AG04450 (cell line): ENCODE measurements around a stretch of chr3.

- CAGE, long polyA plus RNA, result no peak
- RRBS, result no CpG with 5 or more reads among the region's 5 CpGs
These were observed 123.6 kb upstream of the TBL1XR1 start for GRCh38 chr3:177320802-177321363.

DNA sequence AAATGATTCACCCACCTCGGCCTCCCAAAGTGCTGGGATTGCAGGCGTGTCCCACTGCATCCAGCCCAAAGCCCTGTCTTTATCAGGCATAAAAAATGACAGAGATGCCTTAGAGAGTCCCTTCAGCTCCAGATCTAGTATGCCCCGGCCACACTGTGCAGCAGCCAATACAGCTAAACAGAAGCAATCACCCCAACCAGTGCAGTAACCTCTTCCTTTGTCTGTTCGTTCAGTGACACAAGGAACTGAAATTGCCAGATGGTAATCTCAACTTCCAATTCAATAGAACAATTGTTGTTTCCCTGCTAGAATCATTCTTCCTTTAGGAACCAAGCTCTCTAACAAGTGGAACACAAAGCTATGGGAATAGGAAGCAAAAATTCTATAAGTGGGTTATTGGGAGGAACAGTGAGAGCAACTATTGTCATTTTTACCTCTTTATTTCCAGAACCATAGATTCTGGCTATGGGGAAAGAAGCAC is 128.0 kb upstream of the TBL1XR1 start:
- CAGE, long polyA plus RNA, result no peak
- RRBS, result no CpG with 5 or more reads among the region's 4 CpGs

DNA sequence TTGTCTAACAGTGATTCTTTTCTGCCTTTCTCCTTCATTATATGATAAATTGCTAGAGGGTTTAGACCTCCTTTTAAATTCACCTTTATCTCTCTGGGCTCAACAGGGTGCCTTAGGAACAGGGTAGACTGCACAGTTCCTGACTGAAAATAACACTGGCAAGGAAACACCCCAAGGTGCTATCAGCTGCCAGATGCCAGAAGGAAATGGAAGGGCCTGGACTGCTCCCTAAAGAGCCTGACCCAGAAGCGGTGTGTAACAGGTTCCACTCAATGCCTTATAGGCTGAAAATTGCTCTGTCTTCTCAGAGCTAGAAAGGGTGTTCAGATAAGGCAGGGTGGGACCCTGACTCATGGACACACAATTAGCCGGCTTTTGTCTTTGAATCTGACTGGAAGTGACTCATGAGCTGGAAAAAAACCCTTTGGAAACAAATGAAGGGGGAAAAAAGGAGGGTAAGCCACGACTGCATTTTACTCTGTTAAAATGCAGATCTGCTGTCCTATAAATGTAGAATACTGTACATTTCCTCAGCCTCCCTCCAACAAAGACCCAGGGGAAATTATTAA is 160.1 kb upstream of the TBL1XR1 start:
- CAGE, long polyA plus RNA, result no peak
- RRBS, result no CpG with 5 or more reads among the region's 3 CpGs

DNA sequence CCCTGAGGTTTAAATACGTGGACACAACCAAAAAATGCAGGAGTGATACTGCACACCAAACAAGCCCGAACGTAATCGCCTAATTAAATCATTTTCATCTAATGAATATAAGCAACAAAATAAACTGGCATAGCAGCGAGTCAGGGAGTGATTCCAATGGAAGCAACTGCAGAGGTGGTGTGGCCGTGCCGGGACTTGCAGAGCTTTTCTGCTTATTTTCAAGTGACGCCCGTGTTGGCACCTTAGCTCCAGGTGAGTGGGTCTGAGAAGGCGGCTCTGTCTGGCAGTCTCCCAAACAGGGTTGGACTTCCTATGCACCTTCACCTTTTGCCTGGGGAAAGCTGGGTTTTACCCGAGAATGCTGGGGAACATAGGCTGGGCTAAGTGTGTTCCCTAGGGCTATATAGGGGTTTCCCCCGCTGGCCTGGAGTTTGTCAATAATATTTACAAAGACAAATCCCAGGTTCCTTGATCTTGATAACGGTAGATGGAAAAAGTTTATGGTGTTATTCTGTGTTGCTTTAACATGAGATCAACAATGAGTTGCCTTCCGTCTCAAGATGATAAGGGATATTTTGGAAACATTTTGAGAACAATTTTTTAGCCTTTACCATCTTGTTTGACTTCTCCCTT is 179.9 kb upstream of the TBL1XR1 start:
- CAGE, long polyA plus RNA, result no peak
- RRBS, result no CpG with 5 or more reads among the region's 14 CpGs

GRCh38 chr3:177447872-177448395 is 250.7 kb upstream of the TBL1XR1 start:
- CAGE, long polyA plus RNA, result no peak
- RRBS, result no CpG with 5 or more reads among the region's 3 CpGs

GRCh38 chr3:177574255-177574772 is 377.0 kb upstream of the TBL1XR1 start:
- CAGE, long polyA plus RNA, result no peak
- RRBS, result no CpG with 5 or more reads among the region's 6 CpGs

DNA sequence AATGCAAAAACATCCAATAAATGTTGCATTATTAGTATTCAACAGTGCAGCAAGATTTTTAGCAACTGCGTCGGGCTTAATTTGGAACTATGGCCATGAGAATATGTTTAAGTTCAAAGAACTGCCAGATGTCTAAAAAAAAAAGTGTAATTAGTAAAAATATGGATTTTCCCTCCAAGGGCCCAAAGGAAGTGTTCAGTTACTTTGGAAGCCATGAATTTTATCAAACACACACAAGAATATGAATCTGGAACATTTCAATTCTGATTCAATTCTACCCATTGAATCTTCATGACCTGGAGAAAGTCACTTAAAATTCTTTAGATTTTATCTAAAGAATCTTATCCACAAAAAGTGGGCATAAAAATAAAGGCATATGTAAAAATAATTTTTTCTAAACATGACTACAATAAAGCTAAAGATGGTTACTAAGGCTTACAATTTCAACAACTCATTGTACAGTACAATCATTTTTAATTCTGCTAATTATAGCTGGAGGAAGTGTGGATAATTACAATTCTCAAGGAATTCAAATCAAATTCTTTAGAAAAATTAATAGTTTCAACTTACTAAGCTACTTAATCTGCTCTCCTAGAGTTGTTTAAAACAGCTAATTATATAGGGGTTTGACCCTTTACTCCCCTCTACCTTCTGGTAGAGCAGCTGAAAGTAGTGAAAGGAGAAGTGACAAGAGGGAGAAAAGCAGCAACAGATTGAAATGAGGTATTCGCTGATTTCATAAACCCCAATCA is 53.1 kb downstream of the ZMAT3 start:
- CAGE, long polyA plus RNA, result no peak
- RRBS, result no CpG with 5 or more reads among the region's 3 CpGs

GRCh38 chr3:179438694-179439575 is 12.3 kb downstream of the GNB4 start:
- CAGE, long polyA plus RNA, result no peak
- RRBS, result no CpG with 5 or more reads among the region's 7 CpGs

DNA sequence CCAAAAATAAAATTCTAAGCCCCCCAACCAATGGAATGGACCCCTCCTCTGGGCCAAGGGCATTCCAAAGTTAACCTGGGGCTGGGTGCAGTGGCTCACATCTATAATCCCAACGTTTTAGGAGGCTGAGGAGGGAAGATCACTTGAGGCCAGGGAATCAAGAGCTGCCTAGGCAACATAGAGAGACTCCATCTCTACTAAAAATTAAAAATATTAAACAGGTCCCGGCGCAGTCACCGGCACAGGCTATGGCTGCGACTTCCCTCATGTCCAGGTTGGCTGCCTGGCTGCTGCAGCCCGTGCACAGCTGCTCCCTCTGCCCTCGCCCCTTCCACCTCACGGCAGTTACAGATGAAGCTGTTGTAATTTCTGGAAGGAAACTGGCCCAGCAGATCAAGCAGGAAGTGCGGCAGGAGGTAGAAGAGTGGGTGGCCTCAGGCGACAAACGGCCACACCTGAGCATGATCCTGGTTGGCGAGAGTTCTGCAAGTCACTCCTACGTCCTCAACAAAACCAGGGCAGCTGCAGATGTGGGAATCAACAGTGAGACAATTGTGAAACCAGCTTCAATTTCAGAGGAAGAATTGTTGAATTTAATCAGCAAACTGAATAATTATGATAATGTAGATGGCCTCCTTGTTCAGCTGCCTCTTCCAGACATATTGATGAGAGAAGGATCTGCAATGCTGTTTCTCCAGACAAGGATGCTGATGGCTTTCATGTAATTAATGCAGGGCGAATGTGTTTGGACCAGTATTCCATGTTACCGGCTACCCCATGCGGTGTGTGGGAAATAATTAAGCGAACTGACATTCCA is 13.0 kb upstream of the GNB4 start:
- CAGE, long polyA plus RNA, result no peak
- RRBS, result no CpG with 5 or more reads among the region's 17 CpGs

DNA sequence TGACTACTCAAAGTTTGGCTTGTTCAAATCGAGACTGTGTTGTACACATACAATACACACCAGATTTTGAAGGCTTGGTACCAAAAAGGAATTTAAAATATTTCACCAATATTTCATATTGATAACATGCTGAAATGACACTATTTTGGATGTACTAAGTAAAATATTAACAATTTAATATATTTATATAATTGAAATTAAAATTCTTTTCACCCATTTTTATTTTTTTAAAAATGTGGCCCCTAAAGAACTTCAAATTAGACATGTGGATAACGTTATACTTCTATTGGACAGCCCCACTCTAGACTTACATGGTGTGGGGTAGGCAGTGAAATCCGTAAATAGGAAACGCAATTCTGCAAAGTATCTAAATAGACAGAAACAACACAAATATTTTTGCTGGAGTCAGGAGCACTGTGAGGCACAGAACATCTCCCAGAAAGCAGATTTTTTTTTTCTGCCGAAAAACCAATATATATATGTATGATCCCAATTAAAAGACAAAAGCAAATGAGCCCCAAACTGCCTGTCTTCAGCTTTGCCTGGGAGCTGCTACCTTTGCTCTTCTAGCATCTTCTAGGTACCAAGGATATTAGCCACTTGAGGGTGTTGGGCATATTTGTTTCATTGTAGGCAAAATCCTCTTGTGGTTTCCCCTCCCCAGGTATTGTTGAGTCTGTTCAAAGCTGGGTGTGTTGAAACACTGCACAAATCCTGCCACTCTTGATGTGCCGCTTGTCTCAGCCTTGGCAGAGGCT is 135.8 kb downstream of the USP13 start:
- CAGE, long polyA plus RNA, result no peak
- RRBS, result no CpG with 5 or more reads among the region's 6 CpGs

DNA sequence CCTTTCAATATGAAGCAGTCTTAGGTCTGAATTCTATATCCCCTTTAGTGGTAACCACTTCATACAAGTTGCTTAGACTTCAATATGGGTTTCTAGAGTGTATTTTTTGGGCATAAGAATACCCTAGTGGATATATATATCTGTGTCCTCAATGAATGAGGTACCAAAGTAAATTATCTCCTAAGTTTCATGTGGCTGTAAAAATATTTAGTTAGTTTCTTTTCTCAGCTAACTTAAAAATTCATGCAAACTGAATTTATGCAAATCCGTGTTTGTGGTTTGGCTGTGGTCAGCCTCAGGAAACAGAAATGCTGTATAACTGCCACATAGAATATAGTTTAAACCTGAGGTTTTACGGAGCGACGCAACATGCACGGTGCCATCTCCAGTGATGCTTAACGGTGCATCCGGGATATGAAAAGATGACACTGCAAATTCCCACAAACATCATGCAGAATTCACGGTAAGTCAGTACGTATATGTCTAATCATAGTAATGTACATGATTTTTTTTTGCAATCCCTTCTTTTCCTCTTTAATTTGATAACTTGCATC is 80.3 kb downstream of the PEX5L start:
- CAGE, long polyA plus RNA, result no peak
- RRBS, result no CpG with 5 or more reads among the region's 9 CpGs

DNA sequence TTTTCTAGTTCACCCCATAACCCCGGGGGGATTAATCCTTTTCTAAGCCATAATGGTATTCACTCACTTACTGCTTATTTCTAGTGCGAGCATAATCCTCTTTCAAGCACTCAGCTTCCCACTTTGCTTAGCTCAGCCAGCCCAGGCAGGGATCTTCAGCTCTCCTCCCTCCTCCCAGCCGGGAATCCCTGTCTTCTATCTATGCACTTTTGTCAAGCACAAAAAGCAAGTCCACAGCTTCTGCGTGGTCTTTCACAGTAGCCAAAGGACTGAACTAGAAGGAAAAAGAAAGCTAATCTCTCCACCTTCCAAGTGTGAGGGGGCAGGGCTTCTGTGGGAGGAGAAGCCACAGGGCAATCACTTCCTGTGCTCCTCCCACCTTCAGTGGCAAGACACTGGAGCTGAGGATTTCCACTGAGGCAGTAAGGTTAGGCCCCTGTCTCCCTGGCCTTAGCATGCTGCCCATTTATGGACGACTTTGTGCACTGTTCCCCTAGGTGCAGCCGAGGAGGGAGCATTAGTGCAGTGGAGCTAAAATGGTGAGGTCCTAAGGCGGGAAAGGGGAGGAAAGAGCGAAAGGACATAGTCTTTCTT is 62.7 kb downstream of the PEX5L start:
- CAGE, long polyA plus RNA, result no peak
- RRBS, result no CpG with 5 or more reads among the region's 8 CpGs

DNA sequence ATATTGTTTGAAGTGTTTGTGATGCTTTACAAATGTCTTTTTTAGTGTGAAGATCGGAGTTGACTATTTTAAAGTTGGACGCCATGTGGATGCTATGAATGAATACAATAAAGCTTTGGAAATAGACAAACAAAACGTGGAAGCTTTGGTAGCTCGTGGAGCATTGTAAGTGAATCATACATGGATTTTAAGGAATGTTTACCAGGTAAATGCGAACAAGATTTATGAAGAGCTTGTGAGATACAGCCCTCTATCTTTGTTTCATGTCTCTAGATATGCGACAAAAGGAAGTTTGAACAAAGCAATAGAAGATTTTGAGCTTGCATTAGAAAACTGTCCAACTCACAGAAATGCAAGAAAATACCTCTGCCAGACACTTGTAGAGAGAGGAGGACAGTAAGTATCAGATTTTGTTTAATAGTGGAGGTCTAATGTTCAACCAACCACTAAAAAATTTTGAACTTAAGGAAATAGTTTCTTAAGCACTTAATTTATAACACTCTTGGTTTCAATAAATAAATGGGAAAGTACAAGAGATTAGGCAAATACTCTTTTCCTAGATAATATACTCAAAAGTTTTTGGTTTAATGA is 4.3 kb downstream of the TTC14 start:
- CAGE, long polyA plus RNA, result no peak
- RRBS, result no CpG with 5 or more reads among the region's 6 CpGs

- CAGE, long polyA plus RNA, result no peak
- RRBS, result no CpG with 5 or more reads among the region's 69 CpGs
These were observed 15.0 kb downstream of the SOX2 start for GRCh38 chr3:181726319-181727591.

DNA sequence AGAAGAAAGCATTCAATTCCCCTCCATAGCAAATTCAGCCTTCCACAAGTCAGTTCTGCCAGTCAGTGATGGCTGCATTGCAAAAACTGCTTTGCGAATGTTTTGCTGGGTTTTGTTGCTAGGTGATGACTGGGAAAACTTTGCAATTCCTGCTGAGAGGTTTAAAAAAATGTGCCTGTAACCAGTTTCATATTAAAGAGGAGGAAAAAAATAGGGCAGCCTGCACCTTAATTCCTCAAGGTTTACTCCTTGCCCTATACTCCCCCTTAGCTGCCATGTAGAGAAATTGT is 225.6 kb upstream of the ATP11B start:
- CAGE, long polyA plus RNA, result no peak
- RRBS, result no CpG with 5 or more reads among the region's 1 CpG

- CAGE, long polyA plus RNA, result no peak
- RRBS, result no CpG with 5 or more reads among the region's 1 CpG
These were observed 207.5 kb upstream of the ATP11B start for GRCh38 chr3:182585895-182586199.

GRCh38 chr3:182740383-182741009 is 52.8 kb upstream of the ATP11B start:
- CAGE, long polyA plus RNA, result no peak
- RRBS, result no CpG with 5 or more reads among the region's 9 CpGs

GRCh38 chr3:182793104-182793275 is 314 bp upstream of the ATP11B start:
- CAGE, long polyA plus RNA, result no peak
- RRBS, result 1% methylated on average over 3 of the region's 10 CpGs

DNA sequence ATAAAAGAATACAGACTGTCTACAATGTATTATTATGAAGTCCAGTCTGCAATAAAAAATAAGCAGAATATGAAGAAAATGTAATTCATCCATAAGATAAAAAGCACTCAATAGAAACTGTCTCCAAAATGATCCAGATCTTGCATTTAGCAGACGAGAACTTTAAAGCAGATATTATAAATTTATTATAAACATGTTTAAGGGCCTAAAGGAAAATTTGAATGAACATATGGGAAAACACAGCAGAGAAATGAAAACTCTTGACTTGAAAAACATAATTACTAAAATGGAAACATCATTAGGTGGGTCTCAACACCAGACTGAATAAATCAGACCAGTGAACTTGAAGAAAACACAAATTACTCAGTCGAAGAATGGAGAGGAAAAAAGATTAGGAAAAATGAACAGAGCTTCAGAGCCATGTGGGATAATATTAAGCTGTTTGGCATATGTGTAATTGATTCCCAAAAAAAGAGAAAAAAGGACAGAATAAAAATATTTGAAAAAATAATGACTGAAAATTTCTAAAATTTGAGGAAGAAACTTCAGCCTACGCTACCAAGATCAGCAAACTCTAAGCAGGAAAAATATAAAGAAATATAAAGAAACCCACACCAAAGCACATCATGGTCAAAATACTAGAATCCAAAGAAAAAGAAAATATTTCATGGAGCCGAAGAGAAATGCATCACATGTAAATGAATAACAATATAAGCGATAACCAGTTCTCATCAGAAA is 56.2 kb downstream of the ATP11B start:
- CAGE, long polyA plus RNA, result no peak
- RRBS, result no CpG with 5 or more reads among the region's 5 CpGs

DNA sequence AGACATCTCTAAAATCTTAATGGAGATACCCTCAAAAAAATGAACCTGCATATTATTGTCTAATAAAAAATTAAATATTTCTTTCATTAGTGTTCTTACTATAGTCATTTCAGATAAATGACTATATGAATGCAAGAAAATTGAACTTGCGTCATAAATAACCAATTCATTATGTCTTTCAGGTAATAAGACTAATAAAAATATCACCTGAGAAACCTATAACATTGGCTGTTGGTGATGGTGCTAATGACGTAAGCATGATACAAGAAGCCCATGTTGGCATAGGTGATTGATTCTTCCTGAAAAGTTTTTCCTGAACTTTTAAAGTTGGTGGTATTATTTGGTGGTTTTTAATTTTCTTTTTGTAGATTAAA is 87.4 kb downstream of the ATP11B start:
- CAGE, long polyA plus RNA, result no peak
- RRBS, result no CpG with 5 or more reads among the region's 2 CpGs